A549 (cell line): ENCODE measurements around a stretch of chr10.

DNA sequence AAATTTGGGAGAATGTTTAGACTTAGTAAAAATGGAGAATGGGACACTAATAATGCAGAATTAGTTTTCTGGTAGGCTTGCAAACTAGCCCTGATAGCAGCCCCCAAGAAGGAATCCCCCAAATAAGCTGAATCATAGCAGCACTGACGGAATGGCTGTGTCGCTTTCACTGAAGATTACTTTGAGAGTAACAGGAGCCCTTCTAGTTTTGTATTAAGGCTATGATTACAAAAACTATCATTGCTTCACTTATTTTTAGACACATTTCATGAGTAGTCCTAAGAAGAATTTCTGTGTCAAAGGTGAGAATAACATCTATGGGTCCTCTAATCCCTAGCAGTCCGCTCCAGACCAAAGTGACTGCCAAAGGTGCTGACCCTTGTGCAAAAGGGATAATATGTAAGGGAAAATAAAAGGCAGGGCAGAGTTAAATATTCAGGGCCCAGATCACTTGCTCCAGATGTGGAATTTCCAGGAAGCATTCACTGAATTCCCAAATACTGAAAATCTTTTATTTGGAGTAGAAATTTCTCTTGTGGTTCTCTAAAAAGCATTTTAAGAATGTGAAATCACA is 29.4 kb downstream of the RHOBTB1 start:
- PRO-cap: no peak
CAGE:
- cytosol, long polyA plus RNA: no peak
- long polyA plus RNA: no peak
- nucleus, long polyA plus RNA: no peak

DNA sequence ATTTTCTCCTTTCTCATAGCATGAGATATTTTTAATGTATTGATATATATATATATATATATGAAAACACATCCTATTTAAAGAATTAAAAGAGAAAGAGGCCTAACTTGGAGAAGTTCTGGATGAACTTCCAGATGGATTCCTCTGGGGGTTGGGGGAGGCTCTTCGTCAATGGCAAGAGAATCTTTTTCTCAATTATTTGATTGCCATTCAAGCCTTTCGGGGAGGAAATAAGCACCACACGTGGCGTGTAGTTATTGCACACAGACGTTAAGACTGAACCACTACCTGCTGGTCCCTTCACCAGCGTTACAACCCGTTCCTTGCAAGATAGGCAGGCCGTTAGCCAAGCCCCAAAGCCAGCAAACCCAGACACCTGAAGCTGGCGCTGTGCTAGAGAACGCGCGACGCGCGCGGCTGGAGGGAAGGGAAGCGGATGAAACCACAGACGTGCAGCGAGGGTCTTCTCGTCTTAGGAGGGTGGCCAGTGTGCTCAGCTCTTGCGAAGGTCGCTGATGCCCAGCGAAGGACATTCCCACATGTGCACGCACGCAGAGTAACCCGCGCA is 1.2 kb downstream of the TMEM26 start:
- PRO-cap: no peak
CAGE:
- cytosol, long polyA plus RNA: no peak
- long polyA plus RNA: no peak
- nucleus, long polyA plus RNA: no peak

DNA sequence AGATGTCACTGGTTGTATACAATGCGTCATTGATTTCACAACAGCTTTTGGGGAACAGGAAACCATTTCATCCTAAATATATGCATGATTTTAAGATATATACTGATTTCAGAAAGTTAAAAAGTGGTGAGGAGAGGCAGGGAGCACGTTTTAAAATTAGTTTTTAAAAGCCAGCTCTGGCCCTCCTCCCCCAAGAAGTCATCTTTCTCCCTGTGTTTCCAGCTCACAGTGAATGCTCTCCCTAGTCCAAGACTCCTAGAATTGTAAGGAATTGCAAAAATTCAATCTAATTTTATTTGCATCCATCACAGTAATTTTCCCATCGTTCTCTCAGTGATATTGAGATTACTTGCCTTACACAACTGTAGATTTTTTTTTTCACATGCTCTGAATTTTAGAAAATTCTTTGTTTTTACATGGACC is 64.7 kb downstream of the ARID5B start:
- PRO-cap: no peak
CAGE:
- cytosol, long polyA plus RNA: no peak
- long polyA plus RNA: no peak
- nucleus, long polyA plus RNA: no peak

- PRO-cap: no peak
CAGE:
- cytosol, long polyA plus RNA: no peak
- long polyA plus RNA: no peak
- nucleus, long polyA plus RNA: no peak
Measured at GRCh38 chr10:62049529-62049808, 148.0 kb downstream of the ARID5B start.

DNA sequence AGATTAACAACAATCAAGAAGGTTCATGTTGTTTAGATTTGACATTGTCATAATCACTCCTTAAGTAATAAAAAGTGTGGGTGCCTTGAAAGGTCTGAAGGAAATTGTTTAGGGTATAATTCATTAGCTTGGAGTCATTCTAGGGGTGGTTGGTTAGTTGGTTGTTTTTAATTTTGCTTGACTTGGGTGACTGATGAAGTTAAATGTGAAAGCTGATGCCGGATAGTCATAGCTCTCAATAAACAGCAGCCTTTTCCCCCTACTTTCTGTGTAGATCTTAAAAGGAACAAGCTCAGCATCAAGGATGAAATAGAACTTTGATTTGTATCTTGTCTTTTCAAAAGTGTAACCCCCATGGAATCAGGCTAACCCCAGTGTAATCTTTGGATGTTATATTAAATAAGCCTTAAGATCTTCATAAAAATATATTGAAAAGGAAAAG is 148.3 kb downstream of the ARID5B start:
- PRO-cap: no peak
CAGE:
- cytosol, long polyA plus RNA: no peak
- long polyA plus RNA: no peak
- nucleus, long polyA plus RNA: no peak

DNA sequence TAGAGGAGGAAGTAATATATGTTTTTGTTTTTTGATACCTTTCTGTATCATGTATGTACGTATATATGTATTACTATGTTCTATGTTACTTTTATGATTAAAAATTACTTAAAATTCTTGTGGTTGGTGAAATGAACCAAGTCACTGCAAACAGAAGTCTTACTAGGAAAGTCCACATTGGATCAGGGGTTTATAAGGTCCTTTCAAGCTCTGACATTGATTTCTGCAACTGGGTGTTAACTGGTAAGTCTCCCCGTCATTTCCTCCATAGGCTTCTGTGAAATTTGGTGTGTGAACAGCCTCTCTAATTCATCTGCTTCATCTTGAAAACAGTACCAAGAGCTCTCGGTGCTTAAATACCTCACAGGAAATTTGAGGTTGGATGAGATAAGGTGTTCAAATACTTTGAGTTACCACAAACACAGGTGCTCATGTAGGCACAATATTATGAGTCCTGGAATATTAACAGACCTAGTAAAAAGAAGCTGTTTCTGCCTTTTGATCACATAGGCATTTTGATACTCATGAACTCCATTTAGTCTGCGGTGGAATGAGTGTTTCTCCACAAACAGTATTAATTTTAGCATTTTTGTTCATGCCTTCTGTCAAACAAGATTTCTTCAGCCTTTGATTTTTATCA is 85.3 kb downstream of the RTKN2 start:
- PRO-cap: no peak
CAGE:
- cytosol, long polyA plus RNA: no peak
- long polyA plus RNA: no peak
- nucleus, long polyA plus RNA: no peak

- PRO-cap: no peak
CAGE:
- cytosol, long polyA plus RNA: no peak
- long polyA plus RNA: no peak
- nucleus, long polyA plus RNA: no peak
Measured at GRCh38 chr10:62267924-62268542, 611 bp downstream of the RTKN2 start.

DNA sequence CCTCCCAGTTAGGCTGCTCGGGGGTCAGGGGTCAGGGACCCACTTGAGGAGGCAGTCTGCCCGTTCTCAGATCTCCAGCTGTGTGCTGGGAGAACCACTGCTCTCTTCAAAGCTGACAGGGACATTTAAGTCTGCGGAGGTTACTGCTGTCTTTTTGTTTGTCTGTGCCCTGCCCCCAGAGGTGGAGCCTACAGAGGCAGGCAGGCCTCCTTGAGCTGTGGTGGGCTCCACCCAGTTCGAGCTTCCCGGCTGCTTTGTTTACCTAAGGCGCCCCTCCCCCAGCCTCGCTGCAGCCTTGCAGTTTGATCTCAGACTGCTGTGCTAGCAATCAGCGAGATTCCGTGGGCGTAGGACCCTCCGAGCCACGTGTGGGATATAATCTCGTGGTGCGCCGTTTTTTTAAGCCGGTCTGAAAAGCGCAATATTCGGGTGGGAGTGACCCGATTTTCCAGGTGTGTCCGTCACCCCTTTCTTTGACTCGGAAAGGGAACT is 196.4 kb upstream of the ADO start:
- PRO-cap: unidirectional peak, plus-strand start at position 292 of the sequence
CAGE:
- cytosol, long polyA plus RNA: no peak
- long polyA plus RNA: no peak
- nucleus, long polyA plus RNA: no peak

DNA sequence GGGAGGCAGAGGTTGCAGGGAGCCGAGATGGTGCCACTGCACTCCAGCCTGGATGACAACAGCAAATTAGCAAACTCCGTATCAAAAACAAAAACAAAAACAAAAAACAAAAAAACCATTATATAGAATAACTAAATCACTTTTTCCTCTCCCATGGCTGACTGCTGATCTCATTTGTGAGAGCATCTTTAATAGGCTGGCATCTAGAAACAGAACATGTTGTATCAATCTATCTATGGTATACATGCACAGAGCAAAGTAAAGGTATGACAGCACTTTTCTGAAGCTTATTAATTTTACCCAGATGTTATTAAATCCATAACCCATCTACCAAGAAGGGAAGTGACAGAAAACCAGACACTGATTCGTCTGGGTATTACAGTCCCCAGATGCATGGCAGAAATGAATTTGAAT is 31.7 kb downstream of the NRBF2 start:
- PRO-cap: no peak
CAGE:
- cytosol, long polyA plus RNA: no peak
- long polyA plus RNA: no peak
- nucleus, long polyA plus RNA: no peak

- PRO-cap: no peak
CAGE:
- cytosol, long polyA plus RNA: no peak
- long polyA plus RNA: no peak
- nucleus, long polyA plus RNA: no peak
Measured at GRCh38 chr10:63169876-63170798, 37.0 kb downstream of the NRBF2 start.

DNA sequence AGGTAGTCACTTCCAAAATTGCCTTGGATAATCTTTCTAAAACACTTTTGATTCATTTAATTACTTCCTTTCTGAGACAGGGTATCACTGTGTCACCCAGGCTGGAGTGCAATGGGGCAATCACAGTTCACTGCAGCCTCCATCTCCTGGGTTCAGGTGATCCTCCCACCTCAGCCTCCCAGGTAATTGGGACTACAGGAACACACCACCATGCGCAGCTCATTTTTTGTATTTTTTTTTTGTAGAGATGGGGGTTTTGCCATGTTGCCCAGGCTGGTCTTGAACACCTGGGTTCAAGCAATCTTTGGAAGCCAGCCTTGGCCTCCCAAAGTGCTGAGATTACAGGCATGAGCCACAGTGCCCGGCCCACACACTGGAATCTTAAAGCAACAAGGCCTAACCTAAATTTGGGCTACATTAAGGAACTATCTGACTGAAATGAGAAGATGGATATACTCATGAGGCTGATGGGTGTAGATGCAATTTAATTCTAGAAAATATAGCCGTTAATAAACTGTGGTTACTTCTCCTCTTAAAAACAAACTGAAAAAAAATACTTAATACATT is 63.7 kb downstream of the NRBF2 start:
- PRO-cap: no peak
CAGE:
- cytosol, long polyA plus RNA: no peak
- long polyA plus RNA: no peak
- nucleus, long polyA plus RNA: no peak

GRCh38 chr10:63200789-63201291 is 67.7 kb downstream of the NRBF2 start:
- PRO-cap: no peak
CAGE:
- cytosol, long polyA plus RNA: no peak
- long polyA plus RNA: no peak
- nucleus, long polyA plus RNA: no peak

- PRO-cap: no peak
CAGE:
- cytosol, long polyA plus RNA: no peak
- long polyA plus RNA: no peak
- nucleus, long polyA plus RNA: no peak
Measured at GRCh38 chr10:63225655-63225989, 92.5 kb downstream of the NRBF2 start.

- PRO-cap: bidirectional peak, plus-strand start at chr10:63269387, minus-strand start at chr10:63269217
CAGE:
- cytosol, long polyA plus RNA: no peak
- long polyA plus RNA: no peak
- nucleus, long polyA plus RNA: no peak
Measured at GRCh38 chr10:63268531-63269632, 135.8 kb downstream of the NRBF2 start.

- PRO-cap: no peak
CAGE:
- cytosol, long polyA plus RNA: no peak
- long polyA plus RNA: no peak
- nucleus, long polyA plus RNA: no peak
Measured at GRCh38 chr10:63438217-63439329, 27.2 kb downstream of the JMJD1C start.

DNA sequence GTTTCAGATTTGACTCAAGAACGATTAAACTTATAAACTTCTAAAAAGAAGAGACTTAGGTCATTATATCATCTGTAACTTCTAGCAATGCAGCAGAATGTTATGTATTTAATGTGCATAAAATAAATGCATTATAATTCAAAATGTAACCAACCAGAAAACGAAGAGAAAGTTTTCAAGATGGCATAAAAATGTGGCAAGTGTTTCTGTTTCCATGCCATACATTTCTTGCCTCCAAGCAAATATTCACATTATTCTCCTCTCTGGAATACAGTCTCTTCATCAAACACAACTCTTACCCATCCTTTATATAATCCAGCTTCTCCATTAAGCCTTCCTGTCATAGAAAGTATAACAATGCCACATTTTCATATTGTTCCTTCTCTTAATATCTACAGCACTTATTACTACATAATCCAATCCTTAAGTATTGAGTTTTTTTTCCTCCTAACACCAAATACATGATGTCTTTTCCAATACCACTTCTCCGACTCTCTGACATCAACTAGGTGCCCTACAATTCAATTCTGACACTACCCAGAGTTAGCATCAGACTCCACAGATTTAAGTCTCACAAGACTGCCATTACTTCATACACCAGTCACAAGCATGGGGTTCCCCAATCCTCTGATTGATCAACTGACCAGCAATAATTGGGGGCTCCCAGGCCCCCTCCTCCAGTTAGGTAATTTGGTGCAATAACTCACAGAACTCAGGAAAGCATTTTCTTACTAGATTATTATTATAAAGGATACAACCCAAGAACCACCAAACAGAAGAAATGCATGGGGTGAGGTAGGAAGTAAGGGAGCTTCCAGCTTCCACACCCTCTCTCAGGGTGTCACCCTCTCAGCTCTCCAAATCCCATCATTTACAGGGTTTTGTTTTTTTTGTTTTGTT is 23.1 kb downstream of the JMJD1C start:
- PRO-cap: no peak
CAGE:
- cytosol, long polyA plus RNA: no peak
- long polyA plus RNA: no peak
- nucleus, long polyA plus RNA: no peak

DNA sequence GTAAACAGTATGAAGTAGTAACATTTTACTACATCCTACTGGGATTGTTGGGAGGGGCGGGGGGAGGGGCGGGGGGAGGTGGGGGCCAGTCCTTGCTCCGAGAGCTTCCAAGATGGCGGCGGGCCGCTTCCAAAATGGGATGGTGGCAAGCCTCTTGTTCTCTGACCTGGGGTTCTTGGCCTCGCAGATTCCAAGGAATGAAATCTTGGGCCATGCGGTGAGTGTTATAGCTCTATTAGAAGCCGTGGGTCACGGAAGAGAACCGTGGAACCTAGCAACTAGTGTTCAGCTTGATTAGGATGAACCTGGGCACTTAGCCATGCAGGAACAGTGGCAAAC is 143.3 kb downstream of the REEP3 start:
- PRO-cap: no peak
CAGE:
- cytosol, long polyA plus RNA: no peak
- long polyA plus RNA: no peak
- nucleus, long polyA plus RNA: no peak

DNA sequence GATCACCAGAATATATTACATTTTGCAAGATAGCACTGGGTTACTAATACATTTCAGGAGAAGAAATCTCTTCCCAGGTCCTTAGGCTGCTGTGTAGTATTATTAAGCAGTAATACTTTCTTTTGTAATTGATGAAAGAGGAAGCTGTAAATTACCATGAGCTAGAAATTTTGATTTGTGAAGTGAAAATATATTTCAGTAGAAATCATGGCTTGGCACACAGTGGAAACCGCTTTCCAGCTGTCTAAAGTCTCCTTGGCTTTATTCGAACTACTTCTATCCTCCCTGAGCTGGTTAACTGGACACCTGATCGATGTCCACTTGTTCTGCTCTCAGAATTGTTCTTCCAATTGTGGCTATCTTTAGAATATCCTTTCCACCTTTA is 556.8 kb upstream of the LRRTM3 start:
- PRO-cap: no peak
CAGE:
- cytosol, long polyA plus RNA: no peak
- long polyA plus RNA: no peak
- nucleus, long polyA plus RNA: no peak

DNA sequence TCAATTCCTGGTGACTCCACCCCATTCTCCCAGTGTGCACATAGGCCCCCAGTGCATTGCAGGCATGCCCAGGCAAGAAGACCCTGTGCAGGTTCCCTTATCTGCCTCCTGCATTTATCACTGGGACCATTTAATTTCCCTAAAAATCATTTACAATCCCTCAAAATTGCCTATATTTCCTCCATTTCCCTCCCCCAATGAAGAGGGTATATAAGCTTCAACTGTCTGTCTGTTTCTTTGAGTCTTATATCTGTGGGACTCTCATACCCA is 354.7 kb downstream of the LRRTM3 start:
- PRO-cap: no peak
CAGE:
- cytosol, long polyA plus RNA: no peak
- long polyA plus RNA: no peak
- nucleus, long polyA plus RNA: no peak

GRCh38 chr10:67884875-67885635 is 599 bp downstream of the SIRT1 start:
- PRO-cap: bidirectional peak, plus-strand start at chr10:67885208, minus-strand start at chr10:67885090; bidirectional peak, plus-strand start at chr10:67885314, minus-strand start at chr10:67885320
CAGE:
- cytosol, long polyA plus RNA: no peak
- long polyA plus RNA: no peak
- nucleus, long polyA plus RNA: no peak